ENCODE measurements around the genes CYP4F12 and OR10H2.

DNA sequence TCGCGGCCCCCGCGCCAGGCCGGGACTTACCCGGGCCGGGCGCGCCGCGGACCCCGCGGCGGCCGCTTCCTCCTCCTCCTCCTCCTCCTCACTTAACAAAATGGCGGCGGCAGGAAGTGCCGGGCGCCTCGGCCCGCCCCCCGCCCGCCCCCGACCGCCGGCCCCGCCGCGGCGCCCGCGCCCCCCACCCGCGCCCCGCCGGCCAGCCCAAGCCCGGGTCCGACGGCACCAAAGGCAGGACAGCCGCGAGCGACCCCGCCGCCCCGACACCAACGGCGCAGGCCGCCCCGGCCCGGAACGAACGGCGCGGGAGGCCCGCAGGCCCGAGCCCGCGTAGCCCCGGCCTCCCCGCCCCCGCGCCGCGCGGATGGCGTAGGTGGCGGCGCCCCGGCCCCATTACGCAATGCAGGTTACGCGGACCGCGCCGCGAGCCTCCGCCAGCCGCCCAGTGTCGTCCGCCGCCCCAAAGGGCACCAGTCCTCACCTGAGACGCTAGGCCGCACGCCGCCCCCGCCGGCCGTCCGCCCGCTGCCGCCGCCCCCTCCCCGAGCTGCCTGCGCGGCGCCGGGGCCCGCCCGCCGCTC lies 441 bp downstream of the BRD4 start:
- PRO-cap: bidirectional peak, plus-strand start at position 408 of the sequence, minus-strand start at position 90 of the sequence
- RAMPAGE, long total RNA, 2 experiments: no peak in any of the 2 experiments

DNA sequence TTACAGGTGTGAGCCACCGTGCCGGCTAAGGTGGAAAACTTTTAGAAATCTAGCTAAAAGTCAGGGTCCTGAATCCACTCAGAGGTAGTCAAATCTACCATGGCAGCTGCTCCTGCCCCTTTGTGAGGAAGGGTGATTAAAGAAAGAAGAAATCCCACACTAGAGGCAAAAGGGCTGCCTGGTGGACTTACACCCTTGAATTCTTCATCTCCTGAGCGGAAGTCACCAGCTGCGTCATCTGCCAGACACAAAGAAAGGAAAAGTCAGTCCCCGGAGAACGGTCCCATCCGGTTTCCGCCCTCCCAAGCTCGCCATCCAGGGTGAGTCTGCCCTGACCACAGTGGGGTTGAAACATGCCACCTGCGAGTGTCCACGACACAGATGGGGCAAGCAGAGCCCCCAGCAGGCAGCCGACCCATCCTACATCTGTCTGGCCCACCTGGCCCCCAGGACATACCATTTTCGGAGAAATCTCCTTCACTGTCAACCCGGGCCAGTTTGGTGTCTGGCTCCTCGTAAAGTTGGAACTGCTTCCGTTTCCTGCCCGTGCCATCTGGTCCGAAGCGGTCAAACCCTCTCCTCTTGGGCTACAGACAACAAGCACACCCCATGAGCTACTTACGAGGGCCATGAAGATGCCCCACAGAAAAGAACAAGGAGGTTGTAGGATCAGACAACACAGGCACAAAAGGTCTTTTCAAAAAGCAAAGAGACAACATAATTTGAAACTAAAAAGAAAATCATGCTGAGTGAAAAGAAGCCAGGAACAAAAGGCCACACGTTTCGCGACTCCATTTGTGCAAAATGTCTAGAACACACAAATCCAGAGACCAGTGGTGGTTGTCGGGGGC lies 7.6 kb downstream of the AKAP8 start:
- PRO-cap: no peak
- RAMPAGE, long total RNA, 2 experiments: no peak in any of the 2 experiments

DNA sequence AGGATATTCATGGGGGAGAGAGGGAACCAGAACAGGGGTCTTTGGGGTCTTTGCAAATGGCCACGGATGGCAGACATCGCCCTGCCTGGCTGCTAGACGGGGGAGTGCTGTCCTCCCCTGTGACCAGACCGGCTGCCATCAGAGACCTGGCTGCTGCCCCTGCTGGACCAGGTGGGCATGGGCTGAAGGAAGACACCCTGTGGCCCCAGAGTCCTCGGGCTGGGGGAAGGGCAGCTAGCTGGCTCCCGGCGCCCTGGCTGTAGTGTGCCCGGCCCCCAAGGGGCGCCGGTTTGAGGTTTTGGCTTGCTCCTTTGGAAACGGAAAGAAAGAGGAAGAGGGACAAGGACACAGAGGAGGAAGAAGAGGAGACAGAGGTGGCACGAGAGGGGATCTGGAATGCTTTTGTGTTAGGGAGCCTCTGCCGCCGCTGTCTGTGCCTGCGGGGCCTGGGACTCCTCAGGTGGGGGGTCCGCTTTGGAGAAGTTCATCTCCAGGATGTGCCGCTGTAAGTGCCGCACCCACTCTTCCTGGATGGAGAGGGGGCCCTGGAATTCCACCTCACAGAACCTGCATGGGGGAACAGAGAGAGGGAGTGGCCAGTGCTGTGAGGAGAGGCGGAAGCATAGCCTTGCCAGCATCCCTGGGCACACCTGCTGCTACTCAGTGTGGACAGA lies 4.0 kb upstream of the AKAP8L start:
- PRO-cap: no peak
- RAMPAGE, long total RNA, 2 experiments: no peak in any of the 2 experiments

DNA sequence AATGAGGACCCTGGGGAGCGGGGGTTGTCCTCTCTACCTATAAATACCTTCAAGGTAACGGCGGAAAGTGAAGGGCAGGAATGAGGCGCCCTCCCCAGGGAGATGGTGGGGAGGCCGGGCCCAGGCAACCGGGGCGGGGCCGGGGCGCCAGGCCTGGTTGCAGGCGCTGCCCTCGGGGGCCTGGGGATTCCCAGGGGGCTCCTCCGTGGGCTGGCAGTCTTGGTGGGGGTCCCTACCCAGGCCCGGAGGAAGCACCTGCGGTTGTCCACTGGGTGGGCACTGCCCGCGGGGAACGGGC lies 687 bp downstream of the WIZ start:
- PRO-cap: no peak
- RAMPAGE, long total RNA, 2 experiments: no peak in any of the 2 experiments

- PRO-cap: no peak
- RAMPAGE, long total RNA, 2 experiments: no peak in any of the 2 experiments
Measured at GRCh38 chr19:15643268-15643736, 2.6 kb downstream of the CYP4F3 start.

DNA sequence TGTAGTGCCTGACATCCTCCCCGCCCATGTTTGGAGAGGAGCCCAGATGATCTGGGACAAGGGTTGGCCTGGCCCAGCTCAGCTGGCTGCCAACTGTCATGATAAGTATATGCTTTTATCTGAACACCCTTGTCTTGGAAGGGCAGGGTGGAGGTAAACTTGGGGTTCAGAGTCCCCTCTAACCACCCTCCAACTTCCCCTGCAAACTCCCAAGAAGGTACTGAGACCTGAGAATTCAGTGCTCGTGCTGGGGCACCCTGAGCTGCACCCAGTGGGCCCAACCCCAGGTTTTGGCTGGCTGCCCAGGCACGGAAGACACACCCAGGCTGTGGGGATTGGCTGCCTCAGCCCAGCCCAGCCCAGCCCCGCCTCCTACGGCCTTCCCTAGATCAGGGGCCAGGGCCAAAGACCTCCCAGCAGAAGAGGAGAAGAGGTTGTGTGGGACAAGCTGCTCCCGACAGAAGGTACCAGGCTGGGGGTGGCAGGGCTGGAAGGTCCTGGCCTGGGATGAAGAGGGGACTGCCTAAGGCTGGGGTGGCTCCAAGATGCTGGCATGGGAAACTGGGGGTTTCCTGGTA lies at the start of gene CYP4F12:
TSS of gene CYP4F12 (plus strand) at position 416 of the 578 bp plus-strand sequence.
- PRO-cap: no peak
- RAMPAGE, long total RNA, 2 experiments: start-site peak on the plus strand in 2 of 2 experiments, centred at positions 413 to 414 of the sequence, 15 to 23 reads per replicate

- PRO-cap: no peak
- RAMPAGE, long total RNA, 2 experiments: no peak in any of the 2 experiments
Measured at GRCh38 chr19:15673250-15673714, 395 bp downstream of the CYP4F12 start.

DNA sequence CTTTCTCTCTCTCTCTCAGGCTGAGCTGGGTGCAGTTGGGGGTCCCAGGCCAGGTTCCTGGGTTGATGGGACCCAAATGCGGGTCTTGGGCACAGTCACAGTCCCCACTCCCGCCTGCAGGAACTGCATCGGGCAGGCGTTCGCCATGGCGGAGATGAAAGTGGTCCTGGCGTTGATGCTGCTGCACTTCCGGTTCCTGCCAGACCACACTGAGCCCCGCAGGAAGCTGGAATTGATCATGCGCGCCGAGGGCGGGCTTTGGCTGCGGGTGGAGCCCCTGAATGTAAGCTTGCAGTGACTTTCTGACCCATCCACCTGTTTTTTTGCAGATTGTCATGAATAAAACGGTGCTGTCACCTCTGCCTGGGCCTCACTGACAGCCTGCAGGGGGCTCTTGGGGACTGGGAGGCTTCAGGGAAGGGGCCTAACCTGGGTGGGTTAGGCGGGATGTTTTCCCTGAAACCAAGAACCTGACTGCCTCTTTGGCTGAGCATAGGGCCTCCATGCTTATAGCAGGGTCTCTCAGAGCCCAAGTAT lies 24.0 kb downstream of the CYP4F12 start:
- PRO-cap: no peak
- RAMPAGE, long total RNA, 2 experiments: no peak in any of the 2 experiments

- PRO-cap: no peak
- RAMPAGE, long total RNA, 2 experiments: no peak in any of the 2 experiments
Measured at GRCh38 chr19:15701970-15703026, 25.5 kb upstream of the OR10H2 start.

DNA sequence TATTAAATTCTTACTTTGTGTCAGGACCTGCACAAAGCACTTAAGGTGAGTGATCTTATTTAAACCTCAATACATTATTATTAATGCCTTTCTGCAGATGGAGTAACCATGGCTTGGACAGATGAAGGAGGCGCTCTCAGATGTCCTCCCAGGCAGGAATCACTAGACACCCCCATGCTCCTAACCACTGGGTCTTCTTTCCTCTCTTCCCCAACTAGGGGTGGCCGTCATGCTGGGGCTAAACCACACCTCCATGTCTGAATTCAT lies at the start of gene OR10H2:
TSS of gene OR10H2 (plus strand) at position 210 of the 267 bp plus-strand sequence.
- PRO-cap: no peak
- RAMPAGE, long total RNA, 2 experiments: no peak in any of the 2 experiments

- PRO-cap: no peak
- RAMPAGE, long total RNA, 2 experiments: no peak in any of the 2 experiments
Measured at GRCh38 chr19:15760198-15760517, 22.4 kb downstream of the OR10H3 start.

DNA sequence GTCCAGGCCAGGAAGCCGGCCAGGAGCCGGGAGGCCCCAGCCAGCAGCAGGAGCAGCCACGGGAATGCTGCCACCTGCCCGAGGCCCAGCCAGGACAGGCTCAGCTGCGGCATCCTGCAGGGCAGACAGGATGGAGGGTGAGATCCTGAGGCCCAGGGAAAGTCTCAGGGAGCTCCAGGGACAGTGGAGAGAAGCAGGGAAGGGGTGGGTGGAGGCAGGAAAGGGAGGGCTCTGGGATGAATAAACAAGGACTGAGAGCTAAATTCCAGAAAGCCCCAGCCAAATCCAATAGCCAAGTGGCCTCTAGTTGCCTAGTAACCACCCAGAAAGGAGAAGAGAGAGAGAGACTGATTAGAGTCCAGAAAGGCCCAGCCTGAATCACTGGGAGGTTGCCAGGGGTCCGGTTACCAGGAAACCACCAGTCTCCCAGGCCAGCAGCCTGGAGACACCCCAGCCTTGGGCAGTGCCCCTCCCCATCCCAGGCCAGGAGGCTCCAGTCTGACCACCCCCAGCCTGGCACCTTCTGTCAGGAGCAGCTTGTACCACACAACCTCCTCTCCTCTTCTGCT lies 7.6 kb upstream of the OR10H5 start:
- PRO-cap: no peak
- RAMPAGE, long total RNA, 2 experiments: start-site peak on the minus strand in 1 of 2 experiments, centred at position 178 of the sequence, 32 reads per replicate

GRCh38 chr19:15829348-15829917 lies 14.0 kb upstream of the OR10H1 start:
- PRO-cap: no peak
- RAMPAGE, long total RNA, 2 experiments: no peak in any of the 2 experiments

GRCh38 chr19:15835663-15836599 lies 20.5 kb upstream of the OR10H1 start:
- PRO-cap: bidirectional peak, plus-strand start at chr19:15836668, minus-strand start at chr19:15836523
- RAMPAGE, long total RNA, 2 experiments: start-site peak on the plus strand in 1 of 2 experiments, at chr19:15836066-15836187 at its widest, 9 reads per replicate

DNA sequence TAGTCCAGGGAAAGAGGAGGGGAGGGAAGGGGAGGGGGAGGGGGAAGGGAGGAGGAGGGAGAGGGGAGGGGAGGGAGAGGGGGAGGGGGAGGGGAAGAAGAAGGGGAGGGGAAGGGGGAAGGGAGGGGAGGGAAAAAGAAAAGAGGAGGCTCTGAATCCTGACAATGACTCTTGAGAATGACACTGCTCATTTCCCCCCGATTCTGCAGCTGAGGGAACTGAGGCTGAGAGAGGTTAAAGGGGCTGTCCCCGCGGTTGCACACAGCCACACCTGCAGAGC lies 35.5 kb downstream of the CYP4F2 start:
- PRO-cap: no peak
- RAMPAGE, long total RNA, 2 experiments: no peak in any of the 2 experiments

DNA sequence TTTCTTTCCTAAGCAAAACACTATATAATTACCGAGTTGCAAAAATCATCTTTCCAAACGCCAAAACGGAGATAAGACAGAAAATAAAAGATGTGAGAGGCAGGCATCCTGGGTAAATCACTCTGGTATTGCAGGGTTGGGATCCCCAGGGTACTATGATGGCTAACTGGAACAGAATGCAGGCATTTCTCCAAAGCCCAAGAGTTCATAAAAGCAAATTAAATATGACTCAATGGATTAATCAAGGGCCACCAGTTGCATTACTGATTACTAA lies 694 bp upstream of the AP1M1 start:
- PRO-cap: no peak
- RAMPAGE, long total RNA, 2 experiments: no peak in any of the 2 experiments

GRCh38 chr19:16198112-16198742 lies 516 bp downstream of the AP1M1 start:
- PRO-cap: no peak
- RAMPAGE, long total RNA, 2 experiments: no peak in any of the 2 experiments

GRCh38 chr19:16247184-16248062 lies 49.7 kb downstream of the AP1M1 start:
- PRO-cap: no peak
- RAMPAGE, long total RNA, 2 experiments: no peak in any of the 2 experiments

- PRO-cap: no peak
- RAMPAGE, long total RNA, 2 experiments: start-site peak on the minus strand in 1 of 2 experiments, at chr19:16403760-16403923 at its widest, 11 reads per replicate
Measured at GRCh38 chr19:16403232-16404093, 68.3 kb downstream of the EPS15L1 start.

DNA sequence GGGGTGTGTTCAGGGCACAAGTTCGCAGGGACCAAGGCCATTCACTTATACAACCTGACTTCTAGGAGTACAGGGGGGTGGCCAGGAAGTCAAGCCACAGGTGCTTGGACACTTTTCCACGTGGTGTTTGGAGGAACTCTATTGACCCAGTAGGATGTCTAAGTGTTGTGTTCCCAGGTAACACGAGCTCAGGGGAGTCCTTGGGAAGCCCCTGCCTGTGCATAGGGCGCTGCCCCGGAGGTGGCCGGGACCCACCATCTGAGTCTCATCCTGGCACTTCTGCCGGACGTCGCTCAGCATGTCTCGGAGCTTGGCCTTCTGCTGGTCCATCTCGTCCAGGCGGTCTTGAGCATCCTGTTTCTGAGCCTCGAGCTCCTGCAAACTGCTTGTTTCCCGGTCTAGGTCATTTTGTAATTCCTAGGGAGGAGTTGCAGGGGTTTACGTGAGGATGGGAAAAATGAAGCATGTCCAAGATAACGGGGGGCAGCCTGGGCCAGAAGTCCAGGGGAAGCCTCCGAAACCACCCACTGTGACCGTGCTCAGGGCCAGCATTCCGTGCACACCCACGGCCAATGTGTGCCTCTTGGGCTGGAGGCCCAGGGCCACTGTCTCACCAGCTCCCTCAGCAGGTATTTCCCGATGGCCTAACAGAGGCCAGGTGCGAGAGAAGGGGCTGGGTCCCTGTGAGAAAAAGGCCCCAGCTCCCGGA lies 67.3 kb downstream of the EPS15L1 start:
- PRO-cap: no peak
- RAMPAGE, long total RNA, 2 experiments: no peak in any of the 2 experiments